ENCODE measurements around the gene MXRA5.

DNA sequence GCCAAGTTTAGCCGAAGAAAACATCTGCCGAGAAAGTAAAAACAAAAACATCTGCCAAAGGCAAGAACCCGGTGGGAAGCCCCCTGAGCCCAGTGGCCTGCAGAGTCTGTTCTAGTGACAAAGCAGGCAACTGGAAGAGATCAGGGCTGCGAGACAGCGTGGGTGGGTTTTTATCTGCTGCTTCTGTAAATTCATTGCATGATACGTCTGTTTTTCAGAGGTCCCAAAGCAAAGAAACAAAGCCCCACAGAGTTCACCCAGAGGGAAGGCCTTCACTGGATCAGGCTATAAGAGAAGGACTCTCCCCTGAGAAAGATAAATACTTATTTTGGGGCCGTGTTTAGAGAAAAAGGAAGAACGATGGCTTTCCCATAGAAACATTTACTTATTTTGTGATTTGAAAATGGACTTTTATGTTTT, 26.4 kb upstream of the CD99 start:
- RRBS = no CpG with 5 or more reads among the region's 8 CpGs

GRCh38 chrX:3346331-3347366, at the start of gene MXRA5:
Gene MXRA5, minus strand, starts transcription at chrX:3346652.
- RRBS = 7% methylated on average over 31 of the region's 81 CpGs

- RRBS = no CpG with 5 or more reads among the region's 33 CpGs
Observed at GRCh38 chrX:3696975-3698503, 15.9 kb downstream of the PRKX start.

DNA sequence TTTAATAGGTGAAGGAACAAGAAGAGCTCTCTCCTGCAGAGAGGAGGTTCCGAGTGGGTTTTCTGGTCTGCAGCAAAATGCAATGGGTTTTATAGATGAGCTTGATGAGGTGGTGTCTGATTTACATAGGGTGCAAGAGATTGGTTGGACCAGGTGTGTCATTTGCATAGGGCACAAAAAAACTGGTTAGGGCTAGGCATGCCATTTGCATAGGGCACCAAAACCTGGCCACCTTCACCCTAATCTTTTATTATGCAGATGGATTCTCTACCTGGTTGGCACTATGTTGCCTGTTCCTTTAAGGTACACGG, 94.4 kb upstream of the PRKX start:
- RRBS = no CpG with 5 or more reads among the region's 2 CpGs

- RRBS = no CpG with 5 or more reads among the region's 1 CpG
Observed at GRCh38 chrX:4968009-4968446, 1254.6 kb upstream of the PRKX start.

GRCh38 chrX:5725845-5726554, 502.7 kb downstream of the NLGN4X start:
- RRBS = no CpG with 5 or more reads among the region's 8 CpGs

DNA sequence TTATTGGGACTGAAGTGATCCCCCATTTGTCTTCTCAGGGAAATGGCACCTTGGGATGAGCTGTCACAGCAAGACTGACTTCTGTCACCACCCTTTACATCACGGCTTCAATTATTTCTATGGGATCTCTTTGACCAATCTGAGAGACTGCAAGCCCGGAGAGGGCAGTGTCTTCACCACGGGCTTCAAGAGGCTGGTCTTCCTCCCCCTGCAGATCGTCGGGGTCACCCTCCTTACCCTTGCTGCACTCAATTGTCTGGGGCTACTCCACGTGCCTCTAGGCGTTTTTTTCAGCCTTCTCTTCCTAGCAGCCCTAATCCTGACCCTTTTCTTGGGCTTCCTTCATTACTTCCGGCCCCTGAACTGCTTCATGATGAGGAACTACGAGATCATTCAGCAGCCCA, 111.4 kb upstream of the PUDP start:
- RRBS = no CpG with 5 or more reads among the region's 9 CpGs

GRCh38 chrX:9687846-9688338, 77.8 kb downstream of the GPR143 start:
- RRBS = no CpG with 5 or more reads among the region's 30 CpGs

- RRBS = no CpG with 5 or more reads among the region's 33 CpGs
Observed at GRCh38 chrX:9718164-9719398, 47.1 kb downstream of the GPR143 start.

DNA sequence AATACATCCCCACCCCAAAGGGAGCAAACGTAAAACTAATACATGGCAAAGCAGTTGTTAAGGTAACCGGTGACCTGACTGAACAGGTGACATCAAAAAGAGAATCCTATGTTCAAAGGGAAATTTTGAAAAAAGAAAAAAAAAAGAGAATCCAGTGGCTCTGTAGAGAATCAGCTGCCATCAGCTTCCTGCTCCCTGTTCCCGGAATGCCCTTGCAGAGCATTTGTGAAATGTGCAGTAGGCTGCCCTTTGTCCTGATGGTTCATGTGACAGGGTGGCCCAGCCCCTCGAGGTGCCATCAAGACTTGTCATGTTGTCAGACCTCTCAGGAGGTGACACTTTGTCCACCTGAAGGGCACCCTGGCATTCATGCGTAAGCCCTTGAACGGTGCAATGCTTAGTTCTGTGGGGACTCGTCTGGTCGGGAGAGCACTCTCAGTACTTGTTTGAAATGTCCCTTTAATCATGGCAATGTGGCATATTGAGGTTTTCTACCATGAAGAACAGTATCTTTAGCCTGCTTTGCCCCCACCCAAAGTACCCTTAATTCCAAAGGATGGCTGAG, 71.4 kb downstream of the CLDN34 start:
- RRBS = no CpG with 5 or more reads among the region's 8 CpGs

DNA sequence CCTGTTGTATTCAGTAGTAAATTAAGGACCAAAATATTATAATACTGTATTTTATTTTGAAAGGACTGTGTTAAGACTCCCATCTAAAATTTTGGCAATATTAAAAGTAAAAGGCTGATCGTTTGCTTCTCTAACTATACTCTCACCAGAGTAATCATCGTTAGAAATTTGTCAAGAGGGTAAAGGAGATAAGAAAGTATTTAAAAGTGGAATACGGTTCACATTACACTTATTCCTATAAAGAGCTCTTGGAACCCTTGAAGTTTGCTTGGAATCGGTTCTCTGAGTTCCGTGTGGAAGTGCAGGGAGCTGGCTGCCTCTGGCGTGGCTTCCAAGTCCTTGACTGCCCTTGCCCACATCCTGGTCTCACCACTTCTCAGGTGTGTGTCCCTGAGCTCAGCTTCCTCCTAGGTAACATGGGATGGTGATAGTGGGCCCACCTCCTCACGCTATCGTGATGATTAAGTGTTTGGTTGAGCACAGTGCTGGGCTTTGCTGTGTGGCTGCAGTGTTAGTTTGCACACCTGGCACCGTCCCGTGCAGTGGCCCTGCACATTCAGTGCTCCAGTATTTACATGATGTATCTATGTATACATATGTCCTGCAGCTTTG, 81.4 kb downstream of the CLDN34 start:
- RRBS = no CpG with 5 or more reads among the region's 10 CpGs

DNA sequence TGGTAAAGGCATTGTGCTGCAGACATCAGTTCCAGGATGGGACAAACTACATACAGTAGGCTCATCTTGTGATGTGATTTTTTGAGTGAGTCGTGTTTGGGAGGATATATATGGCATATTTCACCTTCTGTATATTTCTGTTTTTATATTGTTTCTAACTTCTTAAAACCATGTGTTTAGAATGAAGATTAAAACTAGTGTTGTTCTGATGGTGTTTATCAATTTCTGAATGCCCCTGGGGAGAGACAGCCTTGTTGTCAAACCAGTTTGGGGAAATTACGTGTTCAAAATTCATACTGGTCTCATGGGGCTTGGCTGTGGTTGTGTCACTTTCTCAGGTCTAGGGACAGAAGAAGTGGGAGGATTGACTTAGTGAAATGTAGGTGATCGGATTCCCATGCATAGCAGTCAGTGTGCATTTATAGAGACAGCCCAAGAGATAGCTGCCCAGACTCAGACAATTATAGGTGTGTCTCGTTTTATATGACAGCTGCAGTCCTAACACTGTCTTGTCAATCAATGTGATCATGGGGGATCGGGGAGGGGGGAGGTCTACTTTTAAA, 94.5 kb upstream of the CLCN4 start:
- RRBS = no CpG with 5 or more reads among the region's 5 CpGs

- RRBS = no CpG with 5 or more reads among the region's 8 CpGs
Observed at GRCh38 chrX:10067075-10067651, 89.6 kb upstream of the CLCN4 start.

DNA sequence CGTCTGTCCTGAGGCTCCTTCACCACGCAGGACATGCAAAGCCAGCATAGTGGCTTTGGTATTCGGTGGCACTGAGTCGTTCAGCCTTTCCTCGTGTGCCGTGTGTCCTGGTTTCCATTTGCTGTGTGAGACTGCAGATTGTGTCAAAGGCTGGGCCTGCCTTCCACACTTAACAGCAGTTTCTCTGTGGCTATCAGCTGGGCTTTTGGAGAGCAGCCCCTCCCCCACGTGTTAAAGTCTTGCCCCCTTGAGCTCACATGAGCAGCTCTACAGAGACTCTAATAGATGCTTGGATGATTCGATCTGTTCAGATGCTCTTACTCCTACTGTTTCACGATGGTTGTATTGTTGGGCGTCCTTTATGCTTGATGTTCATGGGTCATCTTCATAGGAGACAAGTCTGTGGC, 46.3 kb upstream of the CLCN4 start:
- RRBS = no CpG with 5 or more reads among the region's 10 CpGs

- RRBS = no CpG with 5 or more reads among the region's 16 CpGs
Observed at GRCh38 chrX:10576748-10577599, 43.4 kb downstream of the MID1 start.

GRCh38 chrX:10755545-10756229, 135.3 kb upstream of the MID1 start:
- RRBS = no CpG with 5 or more reads among the region's 7 CpGs

DNA sequence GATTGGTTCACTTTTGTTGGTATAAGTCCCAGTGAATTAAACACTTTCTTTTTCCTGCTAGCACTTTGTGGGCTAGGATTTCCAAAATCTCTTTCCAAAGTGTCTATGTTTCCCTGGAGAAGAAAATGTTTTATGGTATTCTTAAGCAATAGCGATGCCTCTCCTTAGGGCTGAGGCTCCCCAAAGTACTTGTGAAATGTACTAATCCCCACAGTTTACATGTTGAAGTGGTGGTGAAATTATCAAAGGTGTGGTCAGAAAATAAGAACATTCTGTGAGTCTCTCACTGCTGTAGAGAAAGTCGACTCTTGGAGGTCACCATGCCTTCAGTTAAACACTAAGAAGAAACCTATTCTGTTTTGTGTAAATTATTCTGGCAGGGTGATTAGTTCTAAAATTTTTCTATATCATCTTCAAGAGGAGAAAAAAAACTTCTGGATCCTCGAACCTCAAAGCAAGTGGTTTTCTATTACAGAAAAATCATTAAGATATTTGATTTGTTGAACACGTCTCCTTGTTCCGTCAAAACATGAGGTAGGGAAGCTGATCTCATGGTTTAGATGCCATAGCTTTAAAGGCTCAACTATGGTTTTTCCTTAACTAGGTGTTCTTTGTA, 51.4 kb upstream of the AMELX start:
- RRBS = no CpG with 5 or more reads among the region's 5 CpGs

GRCh38 chrX:11340056-11340499, 46.9 kb downstream of the AMELX start:
- RRBS = no CpG with 5 or more reads among the region's 6 CpGs

DNA sequence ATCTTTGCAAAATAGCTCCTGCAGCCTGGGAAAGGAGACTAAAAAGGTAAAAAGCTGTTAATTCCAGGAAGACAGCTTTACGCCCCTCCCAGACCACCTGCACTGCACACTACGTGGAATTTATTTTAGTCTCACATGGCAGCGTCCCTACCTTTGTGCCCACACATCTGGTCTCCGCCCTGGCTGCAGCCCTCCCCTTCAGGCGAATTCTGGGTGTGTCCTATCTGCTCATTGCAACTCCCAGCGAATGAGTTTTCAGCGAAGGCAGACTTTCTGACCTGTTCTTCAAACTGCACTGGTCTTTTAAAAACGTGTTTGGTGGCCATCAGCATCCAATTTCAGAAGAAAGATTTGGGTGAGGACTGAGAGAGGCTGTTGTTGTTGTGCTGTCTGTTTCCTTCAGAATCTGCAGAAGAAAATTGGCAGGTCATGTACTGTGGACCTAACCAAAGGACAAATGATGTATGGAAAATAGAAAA, 4.0 kb downstream of the TLR8 start:
- RRBS = no CpG with 5 or more reads among the region's 8 CpGs